Frontal cortex (tissue), 2 donors: Measurements from ENCODE around the genes KLHL35 and DGAT2.

GRCh38 chr11:74697435-74698096 lies 33.7 kb downstream of the CHRDL2 start:
- RAMPAGE, long total RNA = no peak

DNA sequence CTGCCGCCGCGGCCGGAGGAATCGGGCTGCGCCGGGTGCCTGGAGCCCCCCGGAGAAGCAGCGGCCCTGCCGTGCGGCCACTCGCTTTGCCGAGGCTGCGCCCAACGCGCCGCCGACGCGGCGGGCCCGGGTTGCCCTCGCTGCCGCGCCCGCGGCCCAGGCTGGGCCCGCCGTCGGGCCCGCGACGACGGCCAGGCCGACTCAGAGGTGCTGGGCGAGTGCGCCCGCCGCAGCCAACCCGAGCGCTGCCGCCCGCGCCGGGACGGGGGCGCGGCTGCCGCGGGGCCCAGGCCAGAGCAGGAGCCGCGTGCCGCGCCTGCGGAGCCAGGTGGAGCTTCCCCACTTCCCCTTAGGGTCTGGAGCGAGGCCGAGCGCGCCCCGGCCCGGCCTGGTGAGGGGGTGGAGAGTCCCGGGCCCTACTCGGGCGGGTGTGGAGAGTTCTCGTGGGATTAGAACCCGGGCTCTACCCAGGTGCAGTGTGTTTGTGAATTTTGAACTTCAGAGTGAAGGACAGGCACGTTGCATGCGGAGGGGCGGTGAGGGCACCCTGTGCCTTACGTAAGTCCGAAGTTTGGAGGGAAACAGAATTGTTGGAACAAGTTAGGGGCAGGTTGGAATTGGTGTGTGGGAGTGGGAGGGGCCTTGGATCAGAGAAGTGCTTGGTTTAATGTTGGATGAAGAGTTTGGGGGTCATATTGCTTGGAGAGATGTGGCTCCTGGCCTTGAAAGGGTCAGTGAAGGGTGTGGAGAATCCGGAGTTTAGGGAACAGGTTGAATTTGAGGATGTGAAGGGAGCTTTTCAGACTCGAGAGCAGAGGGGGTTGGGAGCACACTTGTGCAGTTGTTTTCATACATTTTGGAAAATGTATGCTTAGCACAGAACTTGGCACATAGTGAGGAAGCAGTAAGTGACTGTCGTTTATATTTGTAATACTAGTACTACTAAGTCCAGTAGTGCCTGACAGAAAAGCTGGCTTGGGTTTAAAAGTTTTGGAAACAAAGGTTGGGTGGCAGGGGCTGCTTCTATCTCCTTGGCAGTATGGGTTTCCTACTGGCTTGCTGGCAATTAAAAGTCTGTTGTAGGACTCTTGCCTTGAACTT lies 756 bp downstream of the RNF169 start:
- RAMPAGE, long total RNA = no peak

DNA sequence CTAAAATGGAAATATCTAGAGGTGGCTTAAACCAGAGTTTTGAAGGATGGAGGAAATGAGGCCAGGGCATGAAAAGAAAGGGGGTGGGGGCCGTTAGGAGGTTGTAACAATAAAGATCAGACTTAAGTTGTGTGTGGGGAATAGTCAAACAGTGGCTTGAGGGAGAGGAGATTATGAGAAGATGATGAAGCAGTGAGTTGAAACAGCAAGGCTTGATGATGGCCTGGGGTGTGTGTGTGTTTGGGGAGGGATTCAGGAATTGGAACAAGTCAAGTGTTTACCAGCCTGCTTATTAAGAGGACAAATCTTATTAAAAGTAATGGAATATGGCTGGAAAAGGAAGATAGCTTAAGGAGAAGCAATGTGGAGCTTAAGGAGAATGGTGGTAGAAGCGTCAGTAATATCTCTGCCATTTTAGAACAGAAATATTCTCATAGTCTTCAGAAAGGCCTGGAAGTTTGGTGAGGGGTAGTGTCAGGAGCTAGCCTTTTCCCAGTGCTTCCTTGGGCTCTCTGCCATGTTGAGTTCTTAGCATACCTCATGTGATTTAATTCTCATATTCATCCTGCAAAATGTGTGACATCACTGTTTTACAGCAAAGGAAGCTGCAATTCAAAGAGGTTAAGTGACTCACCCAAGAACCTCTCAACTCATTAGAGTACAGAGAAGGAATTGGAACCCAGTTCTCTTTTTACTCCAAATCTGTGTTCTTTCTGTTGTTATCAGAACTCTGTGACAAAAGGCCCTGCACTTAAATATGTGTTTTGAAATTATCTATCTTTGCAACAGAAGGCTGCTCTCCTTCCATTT lies 71.9 kb downstream of the RNF169 start:
- RAMPAGE, long total RNA = no peak

DNA sequence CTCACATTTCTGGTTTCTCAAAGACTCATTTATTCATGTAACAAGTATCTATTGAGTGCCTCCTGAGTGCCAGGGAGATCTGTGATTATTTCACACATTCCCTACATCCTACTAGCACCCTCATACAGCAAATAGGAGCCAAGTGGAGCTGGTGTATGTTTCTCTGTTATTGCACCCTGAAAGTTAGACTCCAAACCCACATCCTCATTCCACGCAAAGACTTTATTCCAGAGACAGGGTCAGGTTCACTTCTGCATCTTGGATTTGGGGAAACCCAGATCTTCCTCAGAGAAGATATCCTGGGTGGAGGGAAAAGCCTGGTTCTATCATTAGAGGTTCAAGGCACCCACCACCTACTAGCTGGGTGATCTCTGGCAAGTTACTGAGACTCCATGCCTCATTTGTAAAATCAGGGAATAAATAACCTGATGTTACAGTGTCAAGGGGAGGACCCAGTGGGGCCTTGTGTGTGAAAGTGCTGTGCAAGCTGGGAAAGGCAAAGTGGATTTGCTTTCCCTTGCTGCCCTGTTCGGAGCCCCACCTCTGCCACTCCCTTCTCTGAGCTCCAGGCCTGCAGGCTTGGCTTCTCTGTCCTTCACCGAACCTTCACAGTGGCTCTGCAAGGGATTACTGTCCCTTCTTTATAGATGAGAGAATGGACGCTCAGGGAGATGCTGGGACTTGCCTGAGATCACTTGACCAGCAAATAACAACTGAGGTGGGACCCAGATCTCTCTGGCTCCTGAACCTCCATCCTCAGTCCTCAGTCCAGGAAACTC lies 990 bp upstream of the SLCO2B1 start:
- RAMPAGE, long total RNA = no peak

- RAMPAGE, long total RNA = no peak
These were observed 37.7 kb downstream of the SLCO2B1 start for GRCh38 chr11:75188598-75189040.

- RAMPAGE, long total RNA = no peak
These were observed 19.4 kb downstream of the TPBGL start for GRCh38 chr11:75259853-75260510.

DNA sequence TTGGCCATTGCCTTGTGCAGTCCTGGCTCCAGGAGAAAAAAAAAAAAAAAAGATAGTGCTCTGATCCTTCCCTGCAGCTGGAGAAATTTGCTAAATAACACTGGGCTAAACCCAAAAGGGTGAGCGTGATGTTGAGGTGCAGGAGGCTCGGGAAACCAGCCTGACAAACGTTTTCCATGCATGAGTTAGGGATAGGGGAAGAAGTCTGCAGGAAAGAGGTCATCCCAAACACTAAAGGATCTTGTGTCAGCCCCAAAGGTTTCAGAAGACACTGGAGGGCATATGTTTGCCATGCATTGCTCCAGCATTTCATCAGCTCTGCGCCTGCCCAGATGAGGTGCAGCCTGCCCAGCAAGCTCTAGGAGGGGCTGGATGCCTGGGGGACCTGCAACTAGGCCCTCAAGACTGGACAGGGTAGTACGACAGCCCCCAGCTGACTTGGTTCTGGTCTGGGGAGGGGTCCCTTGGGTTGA lies 23.2 kb downstream of the TPBGL start:
- RAMPAGE, long total RNA = no peak

GRCh38 chr11:75313466-75313826 lies 38.0 kb downstream of the ARRB1 start:
- RAMPAGE, long total RNA = no peak

- RAMPAGE, long total RNA = no peak
These were observed at the start of gene KLHL35 for GRCh38 chr11:75433086-75433745. TSS of gene KLHL35 (minus strand) at chr11:75433203.

GRCh38 chr11:75513379-75513883 lies 12.3 kb downstream of the GDPD5 start:
- RAMPAGE, long total RNA = no peak

DNA sequence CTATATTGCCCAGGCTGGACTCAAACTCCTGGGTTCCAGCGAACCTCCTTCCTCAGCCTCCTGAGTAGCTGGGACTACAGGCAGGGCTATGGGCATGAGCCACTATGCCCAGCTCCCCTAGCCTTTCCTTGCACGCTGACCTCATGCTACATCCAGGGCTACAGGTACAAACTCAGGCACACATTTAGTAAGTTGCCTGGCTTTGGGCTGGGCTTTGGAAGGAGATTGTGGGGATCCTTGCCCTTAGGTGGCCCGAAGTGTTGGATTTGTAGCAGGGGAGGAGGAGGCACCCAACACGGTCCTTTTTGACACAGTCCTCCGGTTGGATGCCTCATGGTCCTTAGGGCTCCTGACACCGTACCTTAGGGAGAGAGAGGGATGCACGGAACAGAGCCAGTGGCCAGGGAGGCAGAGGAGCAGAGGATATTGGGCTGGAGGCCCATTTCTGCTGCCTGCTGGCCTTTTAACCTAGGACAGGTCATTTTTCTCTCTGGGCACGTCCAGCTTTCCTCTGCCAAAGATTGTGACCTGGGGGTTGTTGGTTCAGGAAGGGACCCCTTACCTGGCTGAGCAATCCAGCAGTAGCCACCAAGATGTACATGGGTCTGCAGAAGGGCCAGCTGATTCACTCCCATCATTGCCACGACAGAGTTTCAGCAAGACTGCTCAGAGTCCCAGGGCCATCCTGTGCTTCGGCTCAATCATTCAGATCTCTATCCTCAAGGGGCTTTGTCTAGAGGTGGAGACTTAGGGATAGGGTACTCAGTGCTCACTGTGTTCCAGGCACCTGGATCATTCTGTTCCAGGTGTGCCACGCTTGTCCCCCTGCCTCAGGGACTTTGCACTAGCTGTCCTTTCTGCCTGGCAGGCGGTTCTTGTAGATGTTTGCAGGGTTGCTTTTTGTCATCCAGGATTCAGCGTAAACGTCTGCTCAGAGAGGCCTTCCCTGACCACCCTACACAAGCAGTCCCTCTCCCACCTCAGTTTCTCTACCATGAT lies 11.3 kb downstream of the SERPINH1 start:
- RAMPAGE, long total RNA = no peak

- RAMPAGE, long total RNA = no peak
These were observed at the start of gene DGAT2 for GRCh38 chr11:75768012-75769101. TSS of gene DGAT2 (plus strand) at chr11:75768778.

- RAMPAGE, long total RNA = no peak
These were observed 2.9 kb downstream of the DGAT2 start for GRCh38 chr11:75771241-75772125.

- RAMPAGE, long total RNA = no peak
These were observed 4.3 kb upstream of the UVRAG start for GRCh38 chr11:75810735-75811016.

DNA sequence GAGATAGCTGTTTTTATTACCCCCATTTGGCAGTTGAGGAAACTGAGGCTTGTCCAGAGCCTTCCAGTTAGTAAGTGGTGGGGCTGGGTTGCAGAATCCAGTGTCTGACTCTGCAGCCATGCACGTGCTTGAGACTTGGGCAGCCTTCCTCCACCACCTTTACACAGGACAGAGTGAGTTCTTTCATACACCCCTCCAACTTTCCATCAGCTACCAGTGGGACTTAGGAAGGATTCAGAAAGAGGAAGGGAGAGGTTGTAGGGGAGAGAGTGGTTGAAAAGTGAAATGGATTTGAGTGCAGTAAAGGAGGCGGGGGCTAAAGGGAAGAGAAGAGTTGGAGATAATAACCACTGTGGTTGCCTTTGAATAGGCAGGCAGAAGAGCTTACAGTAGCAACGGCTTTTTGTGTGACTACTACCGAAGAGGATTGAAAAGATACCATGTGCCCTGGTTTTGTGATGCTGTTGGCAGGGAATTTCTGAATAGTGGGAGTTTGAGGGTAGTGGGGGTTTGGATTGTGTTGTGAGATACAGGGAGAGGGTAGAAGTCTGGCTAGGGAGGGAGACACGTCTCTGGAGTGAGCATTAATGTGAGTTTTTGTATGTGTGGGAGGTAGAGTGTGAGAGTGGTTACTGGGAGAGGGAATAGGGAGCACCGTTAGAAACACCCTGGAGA lies 1.7 kb downstream of the UVRAG start:
- RAMPAGE, long total RNA = no peak

DNA sequence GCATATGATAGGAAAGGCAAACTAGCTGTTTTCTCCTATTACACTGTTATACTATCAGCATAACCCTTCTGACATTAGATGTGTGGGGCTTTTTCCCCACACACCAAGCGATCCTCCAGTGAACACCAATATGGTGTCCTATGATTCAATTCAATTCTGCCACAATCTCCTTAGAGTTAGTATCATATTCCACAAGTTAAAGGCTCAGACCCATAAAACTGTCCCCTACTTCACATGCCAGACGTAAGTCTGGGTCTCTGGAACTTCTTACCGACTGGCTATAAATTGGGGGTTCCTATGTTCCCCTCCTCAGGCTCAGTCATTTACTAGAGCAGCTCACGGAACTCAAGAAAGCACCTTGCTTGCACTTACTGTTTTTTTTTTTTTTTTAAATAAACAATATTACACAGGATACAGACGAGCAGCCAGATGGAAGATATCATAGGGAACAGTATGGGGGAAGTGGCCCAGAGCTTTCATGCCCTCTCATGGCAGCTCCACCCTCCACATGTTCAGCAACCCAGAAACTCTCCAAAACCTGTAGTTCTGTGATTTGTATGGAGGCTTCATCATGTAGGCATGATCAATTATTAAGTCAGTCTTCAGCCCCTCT lies 7.4 kb downstream of the UVRAG start:
- RAMPAGE, long total RNA = no peak

DNA sequence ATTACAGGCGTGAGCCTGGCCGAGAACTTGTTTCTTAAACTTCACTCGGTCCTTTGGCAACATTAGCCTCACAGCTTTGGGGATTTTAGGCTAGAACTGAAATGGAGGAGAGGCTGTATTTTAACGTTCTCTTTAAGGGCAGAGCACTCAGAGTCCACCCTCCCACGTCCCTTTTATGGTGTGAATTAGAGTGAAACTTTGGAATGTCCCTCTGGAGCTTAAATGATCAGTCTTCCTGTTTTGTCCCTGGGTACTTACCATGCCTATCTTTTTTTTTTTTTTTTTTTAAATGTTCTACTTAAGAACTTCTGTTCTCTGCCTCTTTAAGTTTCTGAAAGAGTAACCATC lies 11.4 kb downstream of the UVRAG start:
- RAMPAGE, long total RNA = no peak

DNA sequence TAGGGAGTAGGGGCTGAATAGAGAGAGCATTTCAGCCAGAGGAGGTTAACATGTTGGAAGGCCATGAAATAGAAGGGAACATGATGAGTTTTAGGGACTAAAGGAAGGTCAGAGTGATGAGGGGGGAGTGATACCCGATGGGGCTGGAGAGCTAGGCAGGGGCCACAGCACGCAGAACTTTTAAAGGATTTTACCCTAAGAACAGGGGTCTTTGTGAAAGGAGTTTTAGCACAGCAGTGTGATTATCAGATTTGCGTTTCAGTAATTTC lies 74.9 kb downstream of the UVRAG start:
- RAMPAGE, long total RNA = no peak

DNA sequence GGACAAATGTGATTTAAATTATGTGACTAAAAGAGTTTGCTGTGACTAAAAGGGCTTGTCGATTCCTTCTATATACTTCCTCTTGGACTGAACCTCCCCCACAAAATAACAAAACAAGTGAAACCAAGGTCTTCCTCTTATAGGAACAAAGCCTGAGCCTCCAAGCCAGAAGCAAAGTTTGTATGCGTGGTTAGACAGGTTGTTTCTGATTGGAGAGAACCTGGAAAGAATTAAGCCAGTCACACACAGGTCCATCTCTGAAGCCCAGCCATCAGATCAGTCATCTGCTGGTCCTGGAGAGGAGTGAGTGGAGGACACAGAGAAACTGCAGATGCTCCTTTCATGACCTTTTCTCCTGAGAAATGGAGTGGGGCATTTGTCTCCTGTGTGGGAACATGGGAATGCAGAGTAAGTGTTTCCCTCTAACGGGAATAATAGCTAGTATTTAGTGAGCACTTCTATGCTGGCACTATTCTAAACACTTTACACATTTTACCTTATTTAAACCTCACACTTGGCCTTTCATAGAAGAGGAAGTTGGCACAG lies 77.0 kb downstream of the UVRAG start:
- RAMPAGE, long total RNA = no peak

- RAMPAGE, long total RNA = no peak
These were observed 86.6 kb downstream of the WNT11 start for GRCh38 chr11:76119759-76120081.